Measurements from ENCODE around the gene ZNF512B.

DNA sequence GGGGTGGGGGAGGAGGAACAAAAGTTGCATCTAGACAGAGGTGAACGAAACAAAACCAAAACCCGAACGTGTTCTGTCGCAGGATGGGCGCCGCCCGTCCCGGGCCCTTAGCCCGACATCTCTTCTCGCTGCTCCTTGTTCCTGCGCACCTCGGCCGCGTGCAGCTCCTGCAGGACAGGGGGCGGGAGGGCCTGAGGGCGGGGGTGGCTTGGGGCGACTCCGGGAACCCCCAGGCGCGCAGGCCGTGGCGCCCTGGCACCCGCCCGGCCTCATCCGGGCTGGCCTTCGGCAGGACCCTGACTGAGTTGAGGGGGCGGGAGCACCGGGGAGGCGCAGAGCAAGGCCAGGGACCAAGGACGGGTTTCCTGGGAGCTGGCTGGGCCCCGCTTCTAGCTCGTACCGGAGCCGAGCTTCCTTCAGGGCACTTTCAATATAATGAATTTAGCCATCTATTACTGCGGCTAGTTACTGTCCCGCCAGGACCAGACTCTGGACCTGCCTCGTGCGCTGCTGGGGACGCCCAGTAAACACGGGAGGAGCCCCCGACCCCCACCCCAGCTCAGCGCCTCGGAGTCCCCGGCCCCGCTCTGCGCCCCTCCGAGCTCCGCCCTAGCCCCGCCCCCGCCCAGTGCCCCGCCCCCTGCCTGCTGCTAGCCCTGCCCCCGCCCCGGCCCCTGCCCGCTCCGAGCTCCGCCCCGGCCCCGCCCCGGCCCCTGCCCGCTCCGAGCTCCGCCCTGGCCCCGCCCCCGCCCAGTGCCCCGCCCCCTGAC lies 11.8 kb downstream of the STMN3 start:
- PRO-cap, 2 experiments: peak in 2 of 2 experiments; most common plus-strand start position 58 of the sequence (in 1); most common minus-strand start position 140 of the sequence (in 1)

DNA sequence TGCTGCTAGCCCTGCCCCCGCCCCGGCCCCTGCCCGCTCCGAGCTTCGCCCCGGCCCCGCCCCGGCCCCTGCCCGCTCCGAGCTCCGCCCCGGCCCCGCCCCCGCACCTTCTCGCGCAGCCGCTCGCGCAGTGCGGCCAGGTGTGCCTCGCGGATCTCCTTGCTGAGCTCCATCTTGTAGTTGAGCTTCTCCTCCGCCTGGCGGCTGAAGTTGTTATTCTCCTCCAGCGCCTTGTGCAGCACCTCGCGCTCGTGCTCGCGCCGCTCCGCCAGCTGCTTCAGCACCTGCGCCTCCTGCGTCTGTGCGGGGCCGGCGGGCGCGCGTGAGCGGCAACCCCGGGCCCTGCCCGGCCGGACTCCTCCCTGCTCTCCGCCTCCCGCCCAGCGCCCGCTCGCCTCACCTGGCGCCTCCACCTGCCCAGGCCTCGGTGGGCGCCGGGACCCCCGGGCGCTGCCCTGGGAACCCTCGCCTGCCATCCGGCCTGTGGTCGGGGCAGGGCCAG lies 11.2 kb downstream of the STMN3 start:
- PRO-cap, 2 experiments: peak in 1 of 2 experiments; most common plus-strand start position 216 of the sequence (in 1); most common minus-strand start position 46 of the sequence (in 1)

- PRO-cap, 2 experiments: no peak in any of the 2 experiments
These were observed 8.0 kb upstream of the TNFRSF6B start for GRCh38 chr20:63688385-63688952.

DNA sequence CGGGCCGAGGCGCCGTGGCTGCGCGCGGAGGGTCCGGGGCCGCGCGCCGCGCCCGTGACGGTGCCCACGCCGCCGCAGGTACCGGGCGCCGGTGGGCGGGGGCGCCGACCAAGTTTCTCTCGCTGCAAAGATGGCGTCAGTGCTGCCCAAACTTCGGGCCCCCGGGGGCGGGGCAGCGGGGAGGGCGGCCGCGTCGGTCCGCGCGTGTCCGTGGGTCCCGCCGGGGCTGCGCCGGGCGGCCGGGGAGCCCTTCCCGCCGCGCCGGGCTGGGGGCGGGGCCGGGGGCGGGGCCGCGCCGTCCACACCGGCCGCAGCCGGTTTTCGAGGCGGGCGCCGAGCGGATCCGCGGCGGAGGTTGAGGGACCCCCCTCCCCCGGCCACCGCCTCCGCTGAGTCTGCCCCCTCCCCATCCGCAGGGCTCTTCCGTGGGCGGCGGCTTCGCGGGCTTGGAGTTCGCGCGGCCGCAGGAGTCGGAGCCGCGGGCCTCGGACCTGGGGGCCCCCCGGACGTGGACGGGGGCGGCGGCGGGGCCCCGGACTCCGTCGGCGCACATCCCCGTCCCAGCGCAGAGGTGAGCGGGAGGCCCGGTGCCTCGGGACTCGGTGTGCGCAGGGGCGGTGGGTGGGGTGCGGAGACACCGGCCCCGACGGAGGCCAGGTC lies 515 bp downstream of the SLC2A4RG start:
- PRO-cap, 2 experiments: no peak in any of the 2 experiments

DNA sequence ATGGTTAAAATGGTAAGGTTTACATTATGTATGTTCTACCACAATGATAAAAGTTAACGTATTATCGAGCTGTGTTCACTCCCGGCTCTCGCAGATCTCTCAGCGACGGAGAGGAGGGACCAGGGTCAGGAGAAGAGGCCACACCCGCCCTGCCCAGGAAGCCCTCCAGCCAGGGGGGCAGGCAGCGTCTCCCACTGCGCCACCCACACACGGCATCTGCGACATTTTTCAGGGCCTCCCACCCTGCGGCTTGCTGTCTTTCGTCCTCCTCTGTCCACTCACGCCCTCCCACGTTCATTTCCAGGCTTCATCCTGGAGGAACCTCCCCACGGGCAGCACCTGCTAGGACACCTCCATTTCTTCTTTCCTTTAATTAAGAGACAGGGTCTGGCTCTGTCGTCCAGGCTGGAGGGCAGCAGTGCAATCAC lies 43.3 kb downstream of the ZBTB46 start:
- PRO-cap, 2 experiments: no peak in any of the 2 experiments

DNA sequence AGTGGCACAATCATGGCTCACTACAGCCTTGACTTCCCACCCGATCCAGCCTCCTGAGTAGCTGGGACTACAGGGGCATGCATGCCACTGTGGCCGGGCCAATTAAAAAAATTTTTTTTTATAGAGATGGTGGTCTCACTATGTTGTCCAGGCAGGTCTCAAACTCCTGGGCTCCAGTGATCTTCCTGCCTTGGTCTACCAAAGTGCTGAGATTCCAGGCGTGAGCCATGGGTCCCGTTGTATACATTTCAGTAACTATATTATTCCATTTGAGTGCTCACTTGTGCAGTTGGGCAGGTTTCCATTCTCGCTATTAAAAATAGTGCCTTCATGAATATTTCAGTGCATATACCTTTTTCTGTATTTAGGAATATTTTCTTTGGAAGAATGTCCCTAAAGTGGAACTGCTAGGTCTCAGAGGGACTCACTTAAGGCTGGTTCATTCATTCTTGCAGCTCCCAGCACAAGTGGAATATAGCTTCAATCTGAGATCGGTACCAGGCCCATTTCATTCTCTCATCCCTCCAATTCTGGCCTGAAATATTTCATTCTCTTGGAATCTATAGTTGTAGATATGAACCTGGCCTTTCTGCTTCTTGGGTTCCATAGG lies 1.3 kb upstream of the DNAJC5 start:
- PRO-cap, 2 experiments: no peak in any of the 2 experiments

DNA sequence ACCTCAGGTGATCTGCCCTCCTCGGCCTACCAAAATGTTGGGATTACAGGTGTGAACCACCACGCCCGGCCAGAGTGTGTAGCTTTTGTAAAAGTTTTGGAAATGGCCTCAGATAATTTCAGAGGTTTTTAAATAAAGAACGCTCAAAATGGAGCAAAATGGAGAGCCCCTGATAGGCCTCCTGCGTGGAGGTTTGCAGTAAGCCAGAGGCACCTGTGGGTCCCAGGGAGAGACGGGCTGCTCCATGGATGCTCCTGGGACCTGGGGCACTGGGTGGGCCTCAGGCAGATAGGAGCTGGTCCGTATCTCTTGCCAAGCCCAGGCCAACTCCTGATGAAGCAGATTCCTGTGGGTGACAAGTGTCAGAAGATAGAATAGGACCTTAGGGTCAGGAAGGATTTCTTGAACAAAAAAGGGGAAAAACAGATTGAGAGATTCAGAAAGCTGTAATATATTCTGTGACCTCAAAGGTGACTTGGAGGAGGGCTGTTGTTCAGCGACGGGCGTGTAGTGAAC lies 20.0 kb downstream of the DNAJC5 start:
- PRO-cap, 2 experiments: no peak in any of the 2 experiments

- PRO-cap, 2 experiments: no peak in any of the 2 experiments
These were observed 26.6 kb downstream of the DNAJC5 start for GRCh38 chr20:63921581-63921927.

GRCh38 chr20:63935171-63935772 lies 20.9 kb downstream of the UCKL1 start:
- PRO-cap, 2 experiments: no peak in any of the 2 experiments

DNA sequence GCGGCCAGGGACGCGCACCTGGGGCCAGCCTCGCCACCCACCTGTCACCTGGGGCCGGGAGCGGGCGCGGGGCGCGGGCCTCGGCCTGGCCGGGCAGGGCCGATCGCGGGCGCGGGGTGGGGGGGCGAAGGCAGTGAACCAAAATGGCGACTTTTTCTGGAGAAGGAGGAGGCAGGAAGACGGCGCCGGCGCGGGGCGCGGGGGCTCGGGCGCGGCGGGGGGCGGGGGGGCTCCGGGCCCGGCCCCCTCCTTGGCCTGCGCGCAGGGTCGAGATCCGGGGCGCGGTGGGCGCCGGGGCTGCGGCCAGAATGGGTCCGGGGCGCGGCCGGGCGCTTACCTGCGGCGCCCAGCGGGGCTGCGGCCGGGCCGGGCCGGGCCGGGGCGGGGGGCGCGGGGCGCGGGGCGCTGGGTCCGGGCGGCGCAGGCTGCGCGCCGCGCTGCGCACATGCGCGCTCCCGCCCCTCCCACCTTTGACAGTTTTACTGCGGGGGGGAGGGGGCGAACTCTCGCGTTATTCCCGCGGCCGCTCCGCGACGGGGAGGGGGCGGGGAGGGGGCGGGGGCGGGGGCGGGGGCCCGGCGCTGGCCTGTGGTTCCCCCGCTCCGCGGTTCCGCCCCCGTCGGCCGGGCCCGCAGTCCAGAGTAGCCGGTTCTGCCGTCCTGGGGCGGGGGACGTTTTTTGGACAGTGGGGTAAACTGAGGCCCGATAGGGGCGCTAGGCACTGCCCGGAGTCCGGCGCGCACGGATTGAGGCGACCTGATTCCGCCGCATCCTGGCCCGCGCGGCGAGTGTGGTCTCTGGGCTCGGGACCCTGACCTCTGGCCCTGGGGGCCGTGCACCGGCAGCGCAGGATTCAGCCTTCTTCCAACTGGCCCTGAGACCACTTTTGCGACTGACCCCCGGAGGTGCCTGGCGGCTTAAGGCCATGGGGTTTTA lies at the start of gene ZNF512B:
Gene ZNF512B, minus strand, starts transcription at position 454 of the 936 bp plus-strand sequence.
- PRO-cap, 2 experiments: peak in 1 of 2 experiments; most common minus-strand start position 472 of the sequence (in 1)

DNA sequence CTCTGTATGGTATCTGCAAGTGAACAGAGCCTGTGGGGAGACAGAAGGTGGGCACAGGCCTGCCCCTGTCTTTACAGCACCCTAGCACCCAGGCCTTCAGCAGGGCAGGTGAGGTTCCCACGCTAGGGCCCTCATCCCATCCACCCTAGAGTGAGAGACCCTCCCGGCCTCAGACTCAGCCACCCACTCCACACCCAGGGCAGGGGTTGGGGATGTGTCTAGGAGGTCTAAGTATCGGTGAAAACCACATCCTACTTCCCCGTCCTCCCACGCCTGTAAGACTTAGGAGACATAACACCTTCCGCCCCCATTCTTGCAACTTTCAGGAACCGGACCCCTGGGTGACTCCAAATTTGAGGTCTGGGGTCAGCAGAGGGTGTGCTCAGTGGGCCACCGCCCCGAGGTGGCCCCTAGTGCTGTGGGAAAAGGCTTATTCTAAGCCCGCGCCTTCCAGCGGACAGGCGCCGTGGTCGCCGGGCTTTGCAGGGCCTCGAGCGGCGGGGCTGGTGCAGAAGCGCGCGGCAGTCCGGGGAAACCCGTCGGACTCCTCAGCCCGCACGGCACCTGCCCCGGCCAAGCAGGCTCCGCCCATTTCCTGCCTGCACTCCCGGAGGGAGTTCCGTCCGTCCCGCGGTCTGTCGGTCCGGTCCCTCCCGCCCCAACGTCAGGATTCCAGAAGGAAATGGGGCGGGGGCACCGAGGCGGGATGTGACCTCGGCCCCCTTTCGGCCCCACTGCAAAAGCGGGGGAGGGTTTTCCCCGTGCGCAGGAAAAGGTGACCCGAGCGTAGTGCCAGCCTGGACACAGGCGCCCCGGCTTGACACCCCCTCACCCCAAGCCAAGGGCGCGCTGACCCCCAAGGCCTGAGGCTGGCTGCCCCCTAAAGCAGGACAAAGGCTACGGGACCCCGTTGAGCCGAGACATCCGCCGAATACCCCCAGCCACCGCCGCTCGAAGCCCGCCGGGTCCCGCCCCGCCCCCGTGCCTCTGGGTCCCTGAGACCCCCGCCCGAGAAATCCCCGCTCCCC lies 796 bp downstream of the SAMD10 start:
- PRO-cap, 2 experiments: peak in 1 of 2 experiments; most common plus-strand start position 350 of the sequence (in 1); most common minus-strand start position 190 of the sequence (in 1)

DNA sequence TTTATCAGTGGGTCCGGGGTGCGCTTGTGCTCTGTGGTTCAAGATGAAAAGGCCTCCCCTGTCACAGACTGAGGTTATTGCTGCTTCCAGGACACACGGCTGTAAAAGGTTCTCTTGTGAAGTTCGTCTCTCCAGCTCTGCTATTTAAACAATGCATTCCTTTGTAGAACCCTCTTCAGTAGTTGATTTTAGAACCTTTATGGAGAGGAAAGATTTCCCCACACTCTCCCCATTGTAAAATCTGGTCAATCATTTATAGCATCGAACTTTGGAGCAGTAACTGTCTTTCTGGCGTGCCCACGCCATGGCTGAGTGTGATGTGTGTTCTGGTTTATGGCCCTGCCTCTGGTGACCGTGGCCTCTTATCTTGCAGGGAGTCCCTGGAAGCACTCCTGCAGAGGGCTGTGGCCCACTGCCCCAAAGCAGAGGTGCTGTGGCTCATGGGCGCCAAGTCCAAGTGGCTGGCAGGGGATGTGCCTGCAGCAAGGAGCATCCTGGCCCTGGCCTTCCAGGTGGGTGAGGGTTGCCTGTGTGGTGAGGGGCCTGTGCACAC lies 11.7 kb upstream of the C20orf204 start:
- PRO-cap, 2 experiments: no peak in any of the 2 experiments

DNA sequence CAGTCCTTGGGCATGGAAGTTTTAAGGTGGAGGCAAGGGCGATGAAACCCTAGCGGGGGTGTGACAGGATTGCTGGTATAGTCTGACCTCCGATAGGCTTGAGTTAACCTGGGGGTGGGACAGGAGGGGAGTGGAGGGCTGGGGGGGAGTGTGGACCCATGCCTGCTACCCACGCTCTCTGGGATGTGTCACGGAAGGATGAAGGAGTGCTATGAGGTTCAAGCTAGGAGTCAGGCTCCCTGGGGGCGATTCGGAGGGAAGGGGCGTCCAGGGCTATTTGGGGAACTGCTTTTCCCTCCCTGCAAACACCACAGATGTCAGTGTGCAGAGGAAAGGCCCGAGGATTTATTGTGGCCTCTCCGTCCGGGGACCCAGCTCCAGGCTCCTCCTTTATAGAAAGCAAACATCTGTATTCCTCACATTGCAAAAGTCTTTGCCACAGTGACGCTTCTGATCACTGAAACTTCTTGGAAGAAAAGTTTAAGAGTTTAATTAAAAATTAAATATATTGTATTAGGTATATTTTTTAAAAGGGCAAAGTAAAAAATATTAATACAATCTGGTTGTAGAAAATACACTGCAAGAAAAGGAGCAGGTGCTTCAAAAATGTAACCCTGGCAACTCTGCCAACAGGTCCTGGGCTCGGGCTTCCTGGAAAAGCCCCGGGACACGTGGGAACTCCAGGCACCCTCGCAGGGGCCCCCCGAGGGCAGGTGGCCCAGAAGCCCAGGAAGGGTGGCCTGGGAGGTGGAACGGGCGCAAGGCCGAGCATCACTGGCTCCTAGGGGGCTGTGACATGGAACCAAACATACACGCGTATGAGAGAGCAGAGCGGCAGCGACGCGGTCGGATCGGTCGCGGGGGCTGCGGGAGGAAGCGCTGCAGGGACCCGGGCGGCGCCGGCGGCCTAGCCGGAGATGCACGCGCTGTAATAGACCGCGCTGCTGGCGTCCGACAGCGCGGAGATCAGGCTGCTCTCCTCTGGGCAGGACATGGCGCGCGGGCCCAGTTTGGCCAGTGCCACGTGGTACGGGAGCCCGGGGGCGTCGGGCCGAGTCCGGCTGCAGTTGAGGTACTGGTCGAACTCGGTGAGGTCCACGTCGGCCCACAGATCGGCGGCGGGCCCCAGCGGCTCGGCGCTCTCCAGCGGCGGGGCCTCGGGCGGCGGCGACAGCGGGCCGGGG lies 1.8 kb downstream of the SOX18 start:
- PRO-cap, 2 experiments: no peak in any of the 2 experiments

DNA sequence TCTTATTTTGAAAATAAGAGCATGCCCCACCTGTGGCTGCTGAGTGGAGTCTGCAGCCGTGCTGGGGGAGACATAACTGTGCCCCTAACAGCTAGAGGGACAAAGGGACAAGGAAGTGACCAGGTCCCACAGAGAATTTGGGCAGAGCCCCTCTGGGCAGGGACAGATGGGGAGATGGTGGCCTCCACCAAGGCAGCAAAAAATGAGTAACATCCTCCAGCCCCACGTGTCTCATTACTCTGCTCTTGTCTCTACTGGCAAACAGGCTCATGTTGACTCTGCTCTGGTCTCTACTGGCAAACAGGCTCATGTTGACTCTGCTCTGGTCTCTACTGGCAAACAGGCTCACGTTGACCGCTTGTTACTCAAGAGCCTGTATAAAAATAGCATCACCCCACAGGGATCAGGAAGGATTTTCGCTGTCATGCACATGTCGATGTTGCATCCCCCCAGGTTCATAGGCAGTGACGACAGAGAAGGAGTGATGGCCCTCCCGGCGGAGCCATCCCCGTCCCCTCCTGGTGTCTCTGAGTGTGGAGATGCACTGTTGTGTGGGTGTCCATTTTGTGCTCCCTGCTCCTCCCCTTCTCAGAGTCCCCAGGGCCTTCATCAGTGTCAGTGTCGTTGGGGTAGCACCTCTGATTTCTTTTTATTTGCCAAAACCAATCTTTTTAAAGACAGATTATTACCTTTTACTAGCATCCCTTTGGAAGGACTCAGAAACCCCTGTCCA lies 17.2 kb upstream of the PCMTD2 start:
- PRO-cap, 2 experiments: no peak in any of the 2 experiments

DNA sequence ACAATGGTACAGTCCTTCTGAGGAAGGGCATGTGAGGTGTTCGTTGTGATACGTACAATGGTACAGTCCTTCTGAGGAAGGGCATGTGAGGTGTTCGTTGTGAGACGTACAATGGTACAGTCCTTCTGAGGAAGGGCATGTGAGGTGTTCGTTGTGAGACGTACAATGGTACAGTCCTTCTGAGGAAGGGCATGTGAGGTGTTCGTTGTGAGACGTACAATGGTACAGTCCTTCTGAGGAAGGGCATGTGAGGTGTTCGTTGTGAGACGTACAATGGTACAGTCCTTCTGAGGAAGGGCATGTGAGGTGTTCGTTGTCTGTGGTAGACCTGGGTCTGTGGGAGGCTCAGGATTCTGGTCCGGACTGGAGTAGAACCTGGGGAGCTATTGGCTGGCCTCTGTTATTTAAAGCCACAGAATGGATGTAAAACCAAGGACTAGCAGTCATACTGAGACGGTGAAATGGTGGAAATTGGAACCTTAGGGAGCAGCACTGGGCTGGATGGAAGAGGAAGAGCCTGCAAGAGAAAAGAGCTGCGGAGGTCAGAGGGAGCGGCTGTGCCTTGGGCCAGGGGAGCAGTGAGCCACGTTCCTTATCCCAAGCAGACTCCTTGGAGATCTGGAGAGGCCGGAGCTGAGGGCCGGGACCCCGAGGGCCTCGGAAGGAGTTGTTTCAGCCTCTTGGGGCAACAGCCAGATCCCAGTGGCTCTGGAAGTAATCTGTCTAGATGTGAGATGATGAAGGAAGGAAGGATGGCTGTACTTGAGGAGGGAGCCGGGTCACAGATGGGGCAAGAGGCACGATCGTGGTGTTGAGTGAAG lies 15.9 kb downstream of the PCMTD2 start:
- PRO-cap, 2 experiments: no peak in any of the 2 experiments